Osteoblast (primary cell): ENCODE data around the gene RAB5IF.

- CAGE, long polyA plus RNA = no peak
- RRBS = no CpG with 5 or more reads among the region's 5 CpGs
Measured at GRCh38 chr20:35819206-35819512, 47.3 kb downstream of the PHF20 start.

- CAGE, long polyA plus RNA = no peak
- RRBS = no CpG with 5 or more reads among the region's 8 CpGs
Measured at GRCh38 chr20:35821785-35822357, 50.1 kb downstream of the PHF20 start.

GRCh38 chr20:36049828-36050220 is 81.4 kb downstream of the CNBD2 start:
- CAGE, long polyA plus RNA = no peak
- RRBS = no CpG with 5 or more reads among the region's 7 CpGs

DNA sequence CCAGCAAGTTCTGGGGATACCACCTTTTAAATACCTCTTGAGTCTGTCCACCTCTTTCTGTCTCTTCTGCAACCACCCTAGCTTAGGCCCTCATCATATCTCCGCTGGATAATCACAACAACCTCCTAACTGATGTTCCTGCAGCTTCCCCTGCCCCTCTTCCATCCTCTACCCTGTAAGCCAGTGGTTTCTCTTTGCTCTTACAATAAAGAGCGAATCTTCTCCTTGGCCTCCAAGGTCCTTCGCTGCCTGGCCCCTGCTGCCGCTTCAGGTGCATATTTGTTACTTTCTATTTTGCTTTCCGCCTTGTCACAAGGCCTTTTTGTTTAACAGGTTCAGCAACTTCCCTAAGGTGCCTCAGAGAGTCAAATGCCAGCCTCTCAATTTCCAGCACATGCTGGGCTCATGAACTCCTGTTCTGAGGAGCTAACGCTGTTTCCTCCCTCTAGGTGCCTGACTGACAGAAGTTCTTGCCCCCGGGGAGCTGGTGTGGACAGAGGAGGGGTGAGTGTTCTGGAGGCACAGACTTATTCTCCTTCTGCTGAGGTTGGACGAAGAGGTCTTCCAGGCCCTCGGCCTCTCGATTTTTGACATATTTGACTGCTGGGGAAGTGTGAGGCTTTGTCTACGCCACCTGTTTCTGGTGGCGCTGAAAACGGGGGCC is 42.4 kb upstream of the EPB41L1 start:
- CAGE, long polyA plus RNA = no peak
- RRBS = no CpG with 5 or more reads among the region's 13 CpGs

DNA sequence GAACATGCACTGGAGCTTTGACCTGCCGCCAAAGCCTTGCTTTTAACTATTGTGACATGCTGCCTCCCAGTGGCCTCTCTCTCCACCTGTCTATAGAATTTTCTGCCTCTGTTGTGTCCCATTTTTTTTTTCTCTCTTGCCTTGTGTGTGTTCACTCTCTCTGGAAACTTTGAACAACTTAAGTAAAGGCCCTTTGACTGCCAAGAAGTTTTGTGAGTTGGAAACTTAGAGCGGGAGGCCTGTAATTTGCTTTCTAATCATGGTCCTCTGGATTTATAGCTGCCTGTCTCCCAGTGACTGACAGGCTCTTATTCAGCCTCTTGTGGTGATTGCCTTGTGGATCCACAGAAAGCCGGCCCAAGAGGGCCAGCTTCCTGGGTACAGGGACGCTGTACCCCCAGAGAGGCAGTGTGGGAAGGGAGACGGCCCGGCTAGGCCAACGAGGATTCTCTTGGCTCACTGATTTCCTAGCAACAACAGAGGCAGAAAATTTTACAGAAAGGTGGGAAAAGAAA is 15.7 kb upstream of the EPB41L1 start:
- CAGE, long polyA plus RNA = no peak
- RRBS = 7% methylated on average over 4 of the region's 7 CpGs

DNA sequence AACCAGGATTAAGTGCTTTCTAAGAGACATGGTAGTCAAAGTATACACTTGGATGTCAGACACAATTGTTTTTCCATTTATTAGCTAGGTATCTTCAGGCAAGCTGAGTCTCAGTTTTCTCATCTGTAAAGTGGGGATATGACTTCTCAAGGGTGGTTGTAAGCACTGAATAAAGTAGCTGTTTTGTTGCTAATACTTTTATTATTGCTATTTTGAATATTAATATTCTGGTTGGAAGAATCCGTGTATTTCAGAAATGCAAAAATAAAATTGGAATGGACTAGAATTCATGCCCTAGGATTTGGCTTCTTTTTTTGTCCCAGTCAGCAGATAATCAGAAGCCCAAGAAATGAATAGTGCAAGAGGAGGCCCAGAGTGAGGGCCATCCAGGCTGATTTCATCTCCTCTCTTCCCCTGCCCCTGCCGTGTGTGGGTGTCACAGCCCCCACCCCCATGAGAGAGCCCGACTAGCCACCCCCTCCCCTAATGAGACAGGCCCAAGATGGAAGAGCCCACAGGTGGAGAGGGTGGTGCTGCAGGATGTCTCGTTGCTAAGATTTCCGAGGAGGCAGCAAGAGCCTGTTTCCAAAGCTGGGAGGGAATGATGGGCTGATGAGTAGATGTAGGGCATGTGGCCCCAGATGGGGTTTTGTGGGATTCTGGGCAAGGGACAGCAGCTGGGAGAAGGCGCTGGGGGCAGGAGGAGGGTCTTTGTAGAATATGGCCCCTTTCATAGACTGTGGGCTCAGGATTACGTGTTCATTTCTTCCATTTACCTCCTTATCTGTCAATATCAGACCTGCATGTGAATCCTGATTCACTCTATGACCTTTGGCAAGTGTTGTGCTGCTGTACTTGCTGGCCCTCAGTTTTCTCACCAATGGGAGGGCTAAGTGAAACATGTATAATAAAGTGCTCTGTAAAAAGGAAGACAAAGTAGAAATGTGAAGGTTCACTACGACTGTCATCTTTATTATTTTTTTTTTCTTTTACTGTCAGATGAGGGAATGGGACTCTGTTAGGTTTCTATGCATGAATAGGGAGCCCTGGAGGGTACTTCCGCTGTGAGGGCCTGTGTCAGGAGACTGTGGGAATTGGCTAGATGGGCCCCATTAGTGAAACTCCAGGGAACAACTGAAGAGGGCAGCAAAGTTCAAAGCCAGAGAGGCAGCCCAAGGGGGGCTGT is 13.8 kb upstream of the EPB41L1 start:
- CAGE, long polyA plus RNA = no peak
- RRBS = no CpG with 5 or more reads among the region's 9 CpGs

DNA sequence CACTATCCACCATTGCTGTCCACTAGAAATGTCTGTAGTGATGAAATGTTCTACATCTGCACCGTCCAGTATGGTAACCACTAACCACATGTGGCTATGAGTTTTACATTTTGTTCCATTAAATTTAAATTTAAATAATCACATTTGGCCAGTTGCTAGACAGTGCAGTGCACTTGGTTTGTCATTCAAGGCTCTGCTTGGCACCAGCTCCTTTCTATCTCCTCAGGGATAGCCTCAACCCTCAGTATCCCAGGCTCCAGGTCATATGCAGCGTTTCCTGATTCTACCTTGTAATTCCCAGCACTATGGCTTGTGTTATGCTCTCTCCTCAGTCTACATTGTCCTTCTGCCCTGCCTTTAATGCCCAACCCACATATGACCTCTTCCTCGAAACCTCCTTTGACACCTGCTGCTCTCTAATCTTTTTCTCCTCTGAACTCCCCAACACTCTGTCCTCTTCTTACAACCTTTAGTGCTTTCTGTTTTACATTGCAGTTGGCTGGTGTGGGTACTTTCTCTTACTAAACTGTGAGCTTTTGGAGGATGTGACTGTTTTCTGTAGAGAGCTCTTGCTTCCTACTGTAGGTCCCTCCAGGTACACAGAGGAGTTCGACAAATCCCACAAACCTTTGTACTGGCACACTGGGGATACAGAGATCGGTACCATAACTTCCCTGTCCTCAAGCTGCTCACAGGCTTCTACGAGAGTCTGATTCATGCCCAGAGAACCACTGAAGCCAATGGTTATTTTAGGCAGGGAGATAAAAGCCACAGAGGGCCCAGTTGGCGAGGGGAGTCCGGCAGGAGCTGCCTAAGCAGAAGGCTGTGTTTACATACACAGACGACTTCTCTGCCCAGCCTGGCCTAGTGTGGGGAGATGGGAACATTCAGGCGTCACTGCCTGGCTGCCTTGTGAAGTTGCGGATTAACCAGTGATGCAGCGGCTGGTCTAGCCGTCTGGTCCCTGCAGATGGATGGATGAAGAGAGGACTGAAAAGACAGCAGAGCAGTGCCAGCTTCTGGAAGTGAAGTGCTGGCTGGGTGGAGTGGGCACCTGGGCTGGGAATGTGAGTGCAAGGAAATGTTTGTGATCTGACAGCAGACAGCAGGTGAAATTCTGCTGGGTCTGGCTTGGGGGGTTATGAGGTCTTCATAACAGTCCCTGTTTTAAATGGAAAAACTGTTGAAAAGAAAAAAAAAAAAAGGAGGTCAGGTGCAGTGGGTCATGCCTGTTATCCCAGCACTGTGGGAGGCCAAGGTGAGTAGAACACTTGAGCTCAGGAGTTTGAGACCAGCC is 8.4 kb upstream of the EPB41L1 start:
- CAGE, long polyA plus RNA = no peak
- RRBS = no CpG with 5 or more reads among the region's 13 CpGs

DNA sequence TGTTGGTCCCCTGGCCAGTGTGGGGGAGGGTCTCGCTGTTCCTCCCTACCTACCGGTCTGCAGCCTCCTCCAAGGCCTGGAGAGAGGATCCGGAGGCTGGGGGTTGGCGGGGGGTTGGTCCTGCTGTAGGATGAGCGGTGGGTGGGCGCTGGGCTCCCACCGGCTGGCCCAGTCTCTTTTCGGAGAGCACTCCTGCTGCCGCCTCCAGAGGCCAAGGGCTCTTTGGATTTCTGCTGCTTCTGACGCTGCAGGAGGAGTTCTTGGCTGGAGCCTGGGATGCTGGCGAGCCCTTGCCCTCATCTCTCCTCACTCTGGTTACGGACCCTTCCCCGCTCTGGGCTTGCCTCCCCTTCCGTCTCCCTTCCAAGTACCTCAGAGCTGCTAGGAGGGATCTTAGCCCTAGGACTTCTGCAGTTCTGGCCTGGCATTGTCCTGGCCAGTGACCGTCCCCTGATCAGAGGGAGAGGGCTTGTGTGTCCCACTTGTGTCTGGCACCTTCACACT is 522 bp downstream of the EPB41L1 start:
- CAGE, long polyA plus RNA = no peak
- RRBS = 3% methylated on average over 5 of the region's 15 CpGs

DNA sequence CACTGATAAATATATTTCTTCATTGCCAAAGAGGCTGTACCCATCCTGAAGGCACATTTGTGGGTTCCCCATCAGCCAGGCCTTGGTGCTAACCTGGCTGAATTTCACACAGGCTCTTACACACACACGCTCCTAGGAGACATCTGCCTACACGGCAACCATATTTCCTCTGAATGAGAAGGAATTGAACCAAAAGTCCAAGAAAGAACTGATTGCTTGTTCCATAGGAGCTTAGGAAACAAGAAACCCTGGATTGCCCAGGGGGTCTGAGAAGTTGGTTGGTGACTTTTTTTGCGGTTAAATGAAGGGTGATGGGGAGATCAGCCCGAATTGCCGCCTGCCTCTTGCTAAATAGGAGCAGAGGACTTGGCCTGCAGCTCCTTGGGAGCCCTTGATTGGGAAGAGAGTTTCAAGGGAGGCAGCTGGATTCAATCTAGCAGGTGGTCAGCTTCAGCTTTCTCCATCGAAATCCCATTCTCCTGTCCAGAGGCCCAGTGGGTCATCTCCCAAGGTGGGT is 19.7 kb downstream of the AAR2 start:
- CAGE, long polyA plus RNA = no peak
- RRBS = no CpG with 5 or more reads among the region's 6 CpGs

DNA sequence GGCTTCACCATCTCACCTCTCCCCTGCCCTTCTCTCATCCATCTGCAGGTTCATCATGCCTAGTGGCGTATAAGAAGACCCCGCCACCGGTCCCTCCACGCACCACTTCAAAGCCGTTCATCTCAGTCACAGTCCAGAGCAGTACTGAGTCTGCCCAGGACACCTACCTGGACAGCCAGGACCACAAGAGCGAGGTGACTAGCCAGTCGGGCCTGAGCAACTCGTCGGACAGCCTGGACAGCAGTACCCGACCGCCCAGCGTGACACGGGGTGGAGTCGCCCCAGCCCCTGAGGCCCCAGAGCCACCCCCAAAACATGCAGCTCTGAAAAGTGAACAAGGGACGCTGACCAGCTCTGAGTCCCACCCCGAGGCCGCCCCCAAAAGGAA is 44.7 kb upstream of the MYL9 start:
- CAGE, long polyA plus RNA = no peak
- RRBS = no CpG with 5 or more reads among the region's 17 CpGs

GRCh38 chr20:36513579-36514160 is 27.6 kb upstream of the MYL9 start:
- CAGE, long polyA plus RNA = no peak
- RRBS = no CpG with 5 or more reads among the region's 4 CpGs

DNA sequence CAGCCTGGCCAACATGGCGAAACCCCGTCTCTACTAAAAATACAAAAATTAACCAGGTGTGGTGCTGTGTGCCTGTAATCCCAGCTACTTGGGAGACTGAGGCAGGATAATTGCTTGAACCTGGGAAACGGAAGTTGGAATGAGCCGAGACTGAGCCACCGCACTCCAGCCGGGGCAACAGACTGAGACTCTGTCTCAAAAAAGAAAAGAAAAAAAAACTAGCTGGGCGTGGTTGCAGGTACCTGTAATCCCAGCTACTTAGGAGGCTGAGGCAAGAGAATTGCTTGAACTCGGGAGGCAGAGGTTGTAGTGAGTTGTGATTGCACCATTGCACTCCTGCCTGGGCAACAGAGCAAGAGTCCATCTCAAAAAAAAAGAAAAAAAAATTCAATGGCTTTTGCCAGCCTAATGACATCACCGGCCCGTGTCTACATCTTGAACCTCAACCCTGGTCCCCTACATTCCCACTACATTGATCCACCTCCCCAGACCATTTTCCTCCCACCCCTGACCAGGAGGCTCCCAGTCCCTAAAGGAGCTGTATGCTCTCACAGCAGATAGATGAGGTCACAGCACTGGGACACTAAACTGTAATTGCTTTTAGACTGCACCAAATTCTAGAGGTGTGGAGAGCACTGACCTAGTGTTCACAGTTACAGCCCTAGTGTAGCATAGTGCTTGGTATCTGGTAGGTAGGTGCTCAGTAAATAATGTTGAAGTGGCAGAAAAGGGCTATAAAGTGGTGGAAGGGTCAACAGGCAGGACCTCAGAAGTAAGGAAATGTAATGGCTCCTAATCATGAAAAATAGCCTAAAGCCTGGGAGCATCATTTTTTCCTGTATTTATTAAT is 10.5 kb downstream of the TGIF2 start:
- CAGE, long polyA plus RNA = no peak
- RRBS = no CpG with 5 or more reads among the region's 10 CpGs

DNA sequence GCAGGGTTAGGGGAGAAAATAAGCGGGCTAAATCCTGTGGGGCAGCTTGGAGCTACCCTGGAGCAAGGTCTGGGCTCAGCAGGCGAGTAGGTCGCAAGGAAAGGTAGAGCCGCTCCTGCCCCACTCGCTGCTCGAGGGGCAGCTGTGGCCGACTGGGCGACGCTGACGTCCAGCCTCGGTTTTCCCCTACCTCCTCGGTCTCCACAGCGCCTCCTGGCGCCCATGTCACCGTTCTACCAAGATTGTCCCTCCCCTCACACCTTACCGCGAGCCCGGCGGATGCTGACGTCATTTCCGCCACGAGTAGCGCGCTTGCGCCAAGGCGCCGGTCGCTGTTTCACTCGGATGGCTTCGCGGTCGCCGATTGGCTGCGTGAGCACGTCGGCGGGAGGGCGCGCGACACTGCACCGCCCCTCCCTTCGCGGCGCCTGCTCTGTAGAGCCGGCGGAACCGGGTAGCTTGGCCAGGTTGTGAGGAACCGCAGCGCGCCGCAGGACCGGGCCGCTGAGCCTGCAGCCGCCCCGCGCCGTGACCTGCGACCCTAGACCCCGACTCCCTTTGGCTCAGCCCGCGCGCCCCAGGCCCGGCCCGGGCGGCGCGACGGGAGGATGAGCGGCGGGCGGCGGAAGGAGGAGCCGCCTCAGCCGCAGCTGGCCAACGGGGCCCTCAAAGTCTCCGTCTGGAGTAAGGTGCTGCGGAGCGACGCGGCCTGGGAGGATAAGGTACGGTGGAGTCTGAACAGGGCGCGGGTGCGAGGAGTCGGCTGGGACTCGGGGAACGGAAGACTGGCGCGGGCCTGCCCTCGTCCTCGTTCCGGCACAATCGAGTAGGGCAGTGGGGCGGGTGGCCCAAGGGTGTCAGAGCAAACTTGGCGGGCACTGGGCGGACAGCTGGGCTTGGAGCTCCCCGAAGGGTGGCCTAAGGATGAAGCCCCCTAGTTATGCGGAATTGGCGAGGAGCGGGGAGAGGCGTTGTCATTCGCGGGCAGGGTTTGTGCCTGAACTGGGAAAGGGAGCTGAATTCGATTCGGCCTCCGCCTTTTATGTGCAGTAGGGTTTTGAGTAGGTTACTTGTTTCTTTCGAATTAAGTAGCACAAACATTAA is at the start of gene RAB5IF:
Gene RAB5IF, plus strand, starts transcription at position 436 of the 1,104 bp plus-strand sequence.
- CAGE, long polyA plus RNA = start-site peak on the plus strand centred at position 449 of the sequence, 26 bp wide, 95 and 86 reads in 2 replicates
- RRBS = under 1% methylated on average over 35 of the region's 107 CpGs

DNA sequence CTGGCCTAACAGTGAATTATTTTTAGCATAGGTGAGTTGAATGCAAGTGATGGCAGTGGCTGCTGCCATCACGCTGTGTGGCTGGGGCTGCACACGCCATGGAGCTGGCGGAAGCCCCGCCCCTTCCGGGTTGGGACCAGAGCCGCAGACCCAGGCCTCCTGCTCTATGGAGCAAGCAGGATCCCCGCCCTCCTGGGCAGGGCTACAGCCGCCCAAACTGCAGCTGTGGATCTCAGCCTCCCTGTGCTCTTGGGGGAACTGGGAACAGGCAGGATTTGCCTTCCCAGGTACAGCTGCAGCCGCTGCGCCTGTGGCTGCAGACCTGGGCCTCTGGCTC is 30.7 kb upstream of the SLA2 start:
- CAGE, long polyA plus RNA = no peak
- RRBS = no CpG with 5 or more reads among the region's 10 CpGs

- CAGE, long polyA plus RNA = no peak
- RRBS = no CpG with 5 or more reads among the region's 13 CpGs
Measured at GRCh38 chr20:36784757-36785516, 11.4 kb upstream of the DSN1 start.

GRCh38 chr20:36793832-36794330 is 20.3 kb upstream of the DSN1 start:
- CAGE, long polyA plus RNA = no peak
- RRBS = 97% methylated on average over 10 of the region's 30 CpGs

DNA sequence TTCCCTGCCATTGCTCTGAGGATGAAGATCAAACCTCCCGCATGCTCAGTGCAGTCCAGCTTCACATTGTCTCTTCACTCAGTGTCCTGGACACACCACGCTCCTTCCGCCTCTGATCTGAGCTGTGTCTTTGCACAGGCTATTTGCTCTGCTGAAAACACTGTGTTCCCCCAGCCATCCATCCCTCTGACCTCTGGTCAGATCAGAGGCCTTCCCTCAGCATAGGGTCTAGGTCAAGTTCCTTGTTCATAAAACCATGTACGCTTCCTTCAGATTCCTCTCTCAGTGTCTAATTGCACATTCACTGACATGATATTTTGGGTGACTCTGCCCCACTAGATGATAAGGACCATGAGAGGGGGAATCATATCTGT is 40.3 kb upstream of the DSN1 start:
- CAGE, long polyA plus RNA = no peak
- RRBS = no CpG with 5 or more reads among the region's 4 CpGs

DNA sequence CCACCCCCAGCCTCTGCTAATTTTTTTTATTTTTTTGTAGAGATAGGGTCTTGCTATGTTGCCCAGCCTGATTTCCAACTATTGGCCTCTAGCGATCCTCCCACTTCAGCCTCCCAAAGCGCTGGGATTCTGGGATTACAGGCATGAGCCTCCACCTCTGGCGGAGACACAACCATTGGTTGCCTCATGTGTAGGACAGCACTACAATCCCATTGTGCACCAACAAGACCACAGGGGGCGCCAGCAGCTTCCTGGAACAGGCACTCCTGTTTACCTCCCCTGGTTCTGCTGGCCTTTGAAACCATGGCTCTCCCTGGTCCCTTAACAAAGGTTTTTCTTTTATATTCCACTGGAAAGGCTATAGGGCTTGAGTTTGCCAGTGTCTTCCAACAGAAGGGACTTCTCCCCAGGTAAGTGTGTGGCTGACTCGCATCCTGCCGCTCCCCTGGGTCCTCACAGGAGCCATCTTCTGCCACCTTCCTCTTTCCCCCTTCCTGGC is 26.7 kb downstream of the SOGA1 start:
- CAGE, long polyA plus RNA = no peak
- RRBS = no CpG with 5 or more reads among the region's 6 CpGs

- CAGE, long polyA plus RNA = no peak
- RRBS = no CpG with 5 or more reads among the region's 19 CpGs
Measured at GRCh38 chr20:36860176-36861261, 2.8 kb downstream of the SOGA1 start.

DNA sequence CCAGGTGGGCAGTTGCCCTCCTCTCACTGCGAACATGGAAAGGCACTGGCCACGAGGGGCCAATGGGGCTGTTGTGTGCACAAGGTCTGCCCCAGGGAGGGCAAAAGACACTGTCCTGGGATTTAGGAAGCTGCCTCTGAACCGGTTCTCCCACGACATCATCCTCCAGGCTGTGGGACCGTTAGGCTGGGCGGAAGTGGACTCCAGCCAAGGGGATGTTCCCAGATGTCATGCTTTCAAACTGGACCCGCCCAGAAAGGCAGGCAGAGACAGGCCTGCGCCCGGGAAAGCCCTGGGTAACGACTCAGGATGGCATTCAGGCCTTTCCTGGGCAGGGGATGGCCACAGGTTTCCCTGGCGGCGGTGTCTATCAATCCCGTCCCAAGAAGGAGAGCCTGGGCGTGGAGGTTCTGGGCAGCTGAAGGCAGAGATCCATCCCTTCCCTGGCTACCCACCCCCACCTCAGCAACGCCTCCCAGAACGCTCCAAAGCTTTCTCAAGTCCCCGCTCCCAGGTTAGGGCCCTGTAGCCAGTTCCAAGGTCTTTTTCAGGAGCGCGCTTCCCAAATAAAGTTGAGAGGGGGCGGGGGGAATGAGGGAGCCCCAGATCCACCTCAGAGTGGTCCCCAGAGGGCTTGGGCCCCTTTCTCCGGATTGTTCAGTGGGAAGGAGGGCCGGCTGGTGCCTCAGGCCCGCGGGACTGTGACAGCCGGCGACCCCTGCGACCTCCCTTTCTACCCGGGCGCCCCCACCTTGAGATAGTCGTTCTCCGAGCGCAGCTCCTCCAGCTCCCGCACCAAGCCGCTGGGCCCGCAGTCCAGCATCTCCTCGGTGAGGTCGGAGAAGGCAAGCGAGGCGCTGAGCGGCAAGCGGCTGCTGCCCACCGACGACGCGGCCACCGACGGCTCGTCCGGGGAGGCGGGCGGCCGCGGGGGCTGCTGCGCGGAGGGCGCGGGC is 1.2 kb downstream of the SOGA1 start:
- CAGE, long polyA plus RNA = no peak
- RRBS = 2% methylated on average over 11 of the region's 57 CpGs